A172 (cell line): ENCODE measurements around a stretch of chr10.

GRCh38 chr10:78427603-78427936, 393.9 kb downstream of the RPS24 start:
- RAMPAGE, long total RNA = no peak

- RAMPAGE, long total RNA = no peak
These were observed 324.7 kb upstream of the ZMIZ1 start for GRCh38 chr10:78743917-78744655.

DNA sequence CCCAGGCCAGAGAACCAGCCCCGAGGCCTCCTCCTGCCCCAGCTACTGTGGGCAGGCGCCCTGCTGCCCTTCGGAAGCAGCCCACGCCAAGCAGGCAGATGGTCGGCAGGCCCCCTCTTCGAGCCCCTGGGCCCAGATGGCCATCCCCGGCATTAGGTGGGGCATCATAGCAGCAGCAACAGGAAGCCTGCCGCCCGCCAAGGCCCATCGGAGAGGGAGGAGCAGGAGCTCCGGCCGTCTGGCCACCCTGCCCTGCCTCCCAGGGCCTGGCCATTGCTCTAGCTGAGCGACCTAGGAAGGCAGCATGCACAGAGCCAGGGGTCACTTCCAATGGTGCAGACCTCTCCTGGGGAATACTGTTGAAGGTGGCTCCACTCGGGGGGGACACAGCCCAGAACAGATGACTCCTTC, 105.0 kb upstream of the ZMIZ1 start:
- RAMPAGE, long total RNA = no peak

DNA sequence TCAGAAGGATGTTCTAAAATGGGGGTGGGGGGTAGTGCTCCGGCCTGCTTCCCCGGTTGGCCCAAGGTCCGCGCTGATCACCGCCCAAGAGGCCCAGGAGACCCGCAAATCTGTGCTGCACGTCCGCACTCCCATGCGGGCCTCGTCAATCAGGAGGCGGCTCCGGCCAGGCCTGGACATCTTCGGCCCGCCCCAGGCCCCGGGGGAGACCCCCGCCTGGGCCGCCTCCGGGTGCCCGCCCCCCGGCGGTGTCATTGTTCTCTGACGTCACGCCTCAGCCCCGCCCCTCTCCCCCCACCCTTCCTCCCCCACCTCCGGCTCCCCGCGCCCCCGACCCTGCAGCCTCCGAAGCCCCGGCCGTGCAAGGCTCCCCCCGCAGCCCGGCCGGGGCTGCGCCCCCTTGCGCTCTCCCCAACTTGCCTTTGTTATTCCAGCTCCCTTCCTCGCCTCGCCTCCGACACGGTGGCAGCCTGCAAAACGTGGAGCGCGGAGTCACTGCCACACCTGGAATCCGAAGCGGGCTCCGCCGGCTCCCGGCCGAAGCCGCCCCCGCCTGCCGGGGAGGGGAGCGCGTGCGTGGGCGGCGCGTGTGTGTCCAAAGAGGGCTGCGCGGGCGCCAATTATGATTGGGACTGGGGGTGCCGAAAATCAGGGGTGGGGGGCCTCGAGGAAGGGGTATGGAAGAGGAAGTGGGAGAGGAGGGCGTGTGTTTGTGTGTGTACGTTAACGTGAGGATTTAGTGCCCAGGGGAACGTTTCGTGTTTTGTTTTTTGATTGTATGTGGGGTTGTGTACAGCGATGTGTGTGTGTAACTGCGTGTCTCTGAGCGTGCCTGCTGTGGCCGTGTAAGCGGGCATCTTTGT, 1.6 kb upstream of the ZMIZ1 start:
- RAMPAGE, long total RNA = no peak

DNA sequence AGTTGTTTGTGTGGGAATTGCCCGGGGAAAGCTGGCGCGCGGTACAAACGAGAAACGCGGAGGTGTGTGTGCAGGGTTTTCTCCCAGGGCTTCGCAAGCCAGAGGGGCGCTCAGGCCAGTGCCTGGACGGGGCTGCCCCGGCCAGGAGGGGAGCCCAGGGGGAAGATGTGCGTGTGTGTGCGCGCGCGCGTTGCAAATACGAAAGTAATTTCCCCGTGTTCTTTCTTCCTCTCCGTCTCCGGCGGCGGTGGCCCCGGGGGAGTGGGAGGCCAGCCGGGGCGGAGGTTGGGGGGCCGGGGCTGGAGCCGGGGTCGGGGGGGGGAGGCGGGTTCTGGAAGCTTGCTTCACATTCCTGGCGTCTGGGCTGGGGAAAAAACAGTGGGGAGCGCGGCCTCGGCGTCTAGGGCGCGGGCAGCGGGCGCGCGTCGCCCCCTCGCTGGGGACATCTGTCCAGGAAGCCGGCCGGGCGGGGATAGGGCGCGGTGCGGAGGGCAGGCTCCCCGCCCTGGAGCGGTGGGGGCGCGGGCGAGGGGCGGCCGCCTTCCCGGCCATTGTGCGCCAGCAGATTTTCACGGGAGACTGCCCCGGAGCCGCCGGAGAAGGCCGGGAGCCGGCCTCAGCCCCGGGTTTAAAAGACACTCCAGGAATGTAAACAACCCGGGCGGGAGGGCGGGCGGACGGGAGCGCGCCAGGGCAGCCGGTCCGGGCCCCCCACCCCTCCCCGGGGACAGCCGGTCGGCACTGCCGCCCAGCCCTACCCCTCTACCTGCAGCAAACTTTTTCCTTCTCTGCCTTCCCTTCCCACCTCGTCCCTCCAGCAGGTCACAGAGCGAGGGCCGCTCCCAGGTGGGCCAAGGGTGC, 1.3 kb downstream of the ZMIZ1 start:
- RAMPAGE, long total RNA = no peak

GRCh38 chr10:79091339-79091854, 22.6 kb downstream of the ZMIZ1 start:
- RAMPAGE, long total RNA = no peak

DNA sequence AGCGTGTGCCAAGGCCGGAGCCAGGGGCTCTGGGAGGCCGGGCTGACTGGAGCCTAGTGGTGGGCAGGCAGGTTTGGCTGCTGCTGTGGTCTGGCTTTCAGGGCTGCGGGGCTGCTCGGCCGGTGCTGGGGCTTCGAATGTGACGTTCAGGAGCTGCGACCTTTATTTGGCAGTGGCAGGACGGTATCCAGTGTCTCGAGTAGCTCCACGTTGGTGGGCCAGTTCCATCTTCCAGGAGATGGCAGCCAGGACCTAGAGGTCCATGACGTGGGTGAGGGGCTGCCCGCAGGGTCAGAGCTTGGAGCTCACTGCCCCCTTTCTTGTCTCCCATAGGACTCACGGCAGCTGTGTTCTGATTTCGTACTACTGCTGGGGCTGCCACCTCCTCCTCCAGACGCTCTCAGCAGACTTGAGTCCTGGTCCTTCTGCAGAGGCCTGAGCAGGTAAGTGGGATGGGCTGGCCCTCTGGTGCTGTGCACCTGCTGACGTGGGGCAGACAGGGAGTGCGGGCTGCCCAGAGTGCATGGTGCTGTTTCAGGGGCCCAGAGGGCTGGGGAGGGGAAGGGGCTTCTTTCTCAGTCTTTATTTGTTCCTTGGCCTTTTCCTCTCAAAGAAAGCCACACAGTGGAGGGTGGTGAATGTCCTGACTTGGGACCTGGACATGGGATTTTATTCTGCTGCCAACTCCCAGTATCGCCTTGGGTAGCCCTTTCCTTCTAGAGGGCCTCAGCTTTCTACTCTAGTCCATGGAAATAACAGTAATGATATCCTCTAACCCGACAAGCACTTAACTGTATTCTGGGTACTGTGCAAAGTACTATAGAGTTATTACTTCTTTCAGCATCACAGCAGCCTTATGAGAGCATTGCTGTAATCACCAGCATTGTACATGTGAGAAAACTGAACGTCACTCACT, 50.1 kb downstream of the ZMIZ1 start:
- RAMPAGE, long total RNA = no peak

DNA sequence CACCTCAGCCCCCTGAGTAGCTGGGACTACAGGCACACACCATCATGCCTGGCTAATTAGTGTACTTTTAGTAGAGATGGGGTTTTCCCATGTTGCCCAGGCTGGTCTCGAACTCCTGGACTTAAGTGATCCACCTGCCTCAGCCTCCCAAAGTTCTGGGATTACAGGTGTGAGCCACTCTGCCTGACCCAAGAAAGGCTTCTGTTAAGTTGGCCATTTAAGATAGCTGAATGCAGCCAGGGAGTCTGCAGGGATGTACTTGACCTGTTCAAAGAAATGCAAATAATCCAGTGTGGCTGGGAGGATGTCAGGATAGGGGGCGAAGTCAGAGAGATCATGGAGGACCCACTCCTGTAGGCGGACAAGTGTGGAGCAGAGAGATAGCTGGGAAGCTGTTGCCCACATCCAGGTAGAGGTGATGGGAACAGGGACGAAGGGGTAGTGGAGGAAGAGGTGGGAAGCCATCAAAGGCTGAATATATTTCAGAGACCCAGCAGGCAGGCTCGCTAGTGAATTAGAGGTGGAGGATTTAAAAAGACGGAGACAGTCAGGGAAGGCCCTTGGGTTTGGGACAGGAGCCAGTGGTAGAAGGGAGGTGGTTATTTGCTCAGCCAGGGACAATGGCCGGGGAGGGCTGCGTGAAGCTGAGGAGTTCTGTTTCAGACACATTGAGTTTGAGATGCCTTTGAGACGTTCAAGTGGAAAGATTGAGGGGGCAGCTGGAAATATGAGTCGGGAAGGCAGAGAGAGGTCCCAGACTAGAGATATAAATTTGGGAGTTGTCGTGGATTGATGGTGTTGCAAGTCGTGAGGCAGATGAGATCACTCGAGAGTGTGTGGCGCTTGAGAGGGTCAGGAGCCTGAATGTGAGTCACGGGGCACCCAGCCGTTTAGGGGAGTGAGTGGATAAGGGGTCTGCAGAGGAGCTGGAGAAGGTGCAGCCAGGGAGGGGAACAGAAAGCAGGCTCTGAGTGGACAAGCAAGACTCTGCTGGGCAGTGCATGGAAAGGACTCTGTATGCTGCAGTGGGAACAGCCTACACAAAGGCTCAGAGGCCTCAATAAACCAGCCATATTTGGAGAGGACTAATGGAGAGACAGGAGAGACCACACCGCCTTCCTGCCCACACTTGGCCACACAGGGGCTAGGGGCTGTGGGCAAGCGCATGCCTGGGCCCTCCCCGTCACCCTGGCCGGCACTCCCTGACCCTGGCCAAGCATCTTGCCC, 73.2 kb downstream of the ZMIZ1 start:
- RAMPAGE, long total RNA = no peak

- RAMPAGE, long total RNA = no peak
These were observed 77.2 kb downstream of the ZMIZ1 start for GRCh38 chr10:79145894-79146469.

DNA sequence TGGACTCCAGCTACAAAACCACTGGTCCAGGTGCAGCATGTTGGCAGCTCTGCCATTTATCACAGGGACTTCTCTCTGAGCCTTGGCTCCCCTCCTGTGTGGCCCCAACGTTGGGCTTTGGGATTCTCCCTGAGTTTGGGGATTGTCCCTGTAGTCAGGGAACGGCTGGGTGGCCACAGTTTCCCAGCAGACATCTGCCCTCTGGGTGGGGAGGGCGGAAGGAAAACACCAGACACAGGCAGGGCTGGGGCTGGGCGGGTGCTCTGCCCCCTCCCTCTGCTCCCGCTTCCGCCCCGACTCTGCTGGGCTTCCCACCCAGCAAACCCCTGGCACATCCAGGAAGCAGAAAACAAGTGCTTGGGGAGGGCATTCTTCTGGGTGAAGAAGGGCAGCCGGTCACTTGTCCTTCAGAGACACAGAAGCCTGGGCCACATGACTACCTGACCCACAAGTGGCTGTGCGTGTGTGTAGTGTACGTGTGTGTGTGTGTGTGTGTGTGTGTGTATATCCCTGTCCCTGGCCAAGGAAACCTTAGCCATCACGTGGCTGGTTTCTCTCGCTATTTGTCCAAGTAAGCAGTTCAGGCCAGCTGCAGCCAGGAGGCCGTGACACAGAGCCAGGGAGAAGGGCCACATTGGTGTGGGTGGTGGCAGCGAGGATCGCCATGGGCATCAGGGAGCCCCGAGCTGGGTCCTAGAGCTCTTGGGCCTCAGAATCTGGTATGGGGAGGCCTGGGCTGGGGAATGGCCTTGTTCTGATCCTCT, 77.9 kb downstream of the ZMIZ1 start:
- RAMPAGE, long total RNA = no peak

- RAMPAGE, long total RNA = no peak
These were observed 79.8 kb downstream of the ZMIZ1 start for GRCh38 chr10:79148169-79149273.

- RAMPAGE, long total RNA = no peak
These were observed 119.3 kb downstream of the ZMIZ1 start for GRCh38 chr10:79187809-79188822.

DNA sequence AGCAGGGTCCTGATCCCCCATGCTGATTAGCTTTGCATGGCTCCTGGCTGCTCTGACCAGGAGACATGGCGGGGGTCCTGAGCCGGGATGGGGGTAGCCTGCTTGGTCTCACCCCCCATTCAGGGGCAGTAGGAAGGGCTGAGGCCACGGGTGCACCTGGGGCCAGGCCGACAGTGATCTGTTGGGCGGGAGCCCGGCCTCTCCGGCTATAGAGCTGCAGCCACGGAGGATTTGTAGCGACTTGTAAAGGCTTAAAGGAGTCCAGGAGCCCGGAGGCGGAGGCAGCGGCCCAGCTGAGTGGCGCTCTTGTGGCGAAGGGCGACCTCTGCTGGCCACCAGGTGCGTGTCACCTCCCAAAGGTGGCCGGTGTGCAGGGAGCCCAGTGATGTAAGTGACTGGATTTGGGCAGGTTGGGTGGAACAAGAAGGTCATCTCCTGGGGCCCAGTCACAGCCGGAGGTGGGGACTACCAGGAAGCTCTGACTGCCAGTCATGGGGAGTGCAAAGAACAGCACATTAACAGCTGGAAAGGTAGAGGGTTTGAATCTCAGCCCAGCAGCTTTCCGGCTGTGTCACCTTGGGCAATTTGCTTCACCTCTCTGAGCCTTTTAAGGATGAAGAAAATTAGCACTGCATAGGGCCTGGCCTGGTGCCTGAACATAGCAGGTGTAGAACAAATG, 126.7 kb downstream of the ZMIZ1 start:
- RAMPAGE, long total RNA = no peak

- RAMPAGE, long total RNA = no peak
These were observed 128.4 kb downstream of the ZMIZ1 start for GRCh38 chr10:79196930-79197872.

GRCh38 chr10:79218427-79219095, 128.7 kb upstream of the PPIF start:
- RAMPAGE, long total RNA = no peak

DNA sequence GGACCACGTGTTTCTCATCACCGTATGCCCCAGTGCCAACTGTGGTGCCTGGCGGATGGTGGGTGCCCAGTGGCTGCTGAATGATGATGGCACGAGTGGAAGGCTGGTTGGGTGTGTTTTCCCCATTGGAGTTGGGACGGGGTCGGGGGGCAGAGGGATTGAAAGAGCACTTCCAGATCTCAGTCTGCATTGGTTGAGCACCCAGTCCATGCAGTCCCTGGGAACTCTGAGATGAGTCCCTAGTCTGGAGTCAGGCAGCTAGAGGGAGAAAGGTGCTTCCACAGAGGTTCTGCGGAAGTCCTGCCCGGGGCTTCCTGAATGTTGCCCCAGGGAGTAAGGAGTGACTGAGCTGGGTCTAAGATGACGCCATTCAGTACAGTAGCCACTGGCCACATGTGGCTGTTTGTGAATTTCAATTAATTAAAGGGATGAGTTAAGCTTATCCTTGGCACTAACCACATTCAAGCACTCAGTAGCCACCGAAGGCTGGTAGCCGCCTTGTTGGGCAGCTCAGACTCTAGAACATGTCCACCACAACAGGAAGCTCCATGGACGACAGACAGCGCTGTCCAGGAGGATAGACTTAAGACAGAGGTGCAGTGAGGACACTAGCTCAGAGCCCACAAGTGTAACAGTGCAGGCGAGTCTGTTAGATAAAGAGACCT, 101.8 kb upstream of the PPIF start:
- RAMPAGE, long total RNA = no peak

DNA sequence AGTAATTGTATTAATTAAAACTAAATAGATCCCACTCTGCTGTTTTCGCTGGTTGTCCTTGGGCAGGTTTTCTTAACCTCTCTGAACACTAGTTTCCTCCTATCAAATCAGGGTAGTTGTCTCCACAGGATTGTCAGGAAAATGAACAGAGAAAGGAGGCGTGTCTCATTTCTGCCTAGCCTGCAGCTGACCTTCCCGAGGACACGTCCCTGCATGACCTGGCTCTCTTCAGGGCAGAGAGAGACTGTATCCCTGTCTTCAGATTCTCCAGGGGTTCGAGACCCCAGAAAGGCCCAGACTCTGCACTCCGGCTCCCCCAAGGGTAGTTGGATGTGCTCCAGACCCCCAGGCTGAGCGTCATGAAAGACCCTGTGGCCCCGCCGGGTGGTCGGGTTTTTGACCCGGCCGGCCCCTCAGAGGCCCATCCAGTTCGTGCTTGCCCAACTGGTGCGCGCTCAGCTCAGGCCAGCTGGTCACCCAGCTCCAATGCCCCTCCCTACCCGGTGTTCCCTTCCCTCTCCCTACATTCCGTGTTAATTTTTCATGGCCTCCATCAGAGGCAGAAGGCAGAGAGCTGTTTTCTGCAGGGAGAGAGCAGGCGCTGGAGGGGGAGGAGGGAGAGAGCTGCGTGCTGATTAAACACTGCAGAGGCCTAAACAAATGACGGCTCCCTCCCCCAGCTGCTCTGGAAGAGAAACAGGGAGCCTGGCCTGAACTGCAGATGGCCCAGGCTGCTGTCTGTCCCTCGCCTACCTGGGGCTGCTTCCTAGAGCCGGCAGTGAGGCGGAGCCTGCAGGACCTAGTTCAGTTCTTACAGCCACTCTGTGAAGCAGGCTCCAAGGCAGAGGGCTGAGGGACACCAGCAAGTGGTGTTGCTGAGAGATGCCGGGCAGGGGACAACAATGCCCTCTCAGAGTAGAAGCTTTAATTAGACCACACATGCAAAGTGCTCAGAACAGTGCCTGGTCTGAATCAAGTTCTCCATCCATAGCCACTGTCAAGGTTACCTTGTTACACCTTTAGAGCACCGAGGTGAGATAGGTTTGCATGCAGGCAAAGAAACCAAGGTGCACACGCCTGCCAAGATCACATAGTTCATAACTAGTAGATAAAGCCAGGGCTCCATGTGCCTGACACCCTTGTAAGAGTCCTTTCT, 86.1 kb upstream of the PPIF start:
- RAMPAGE, long total RNA = no peak

- RAMPAGE, long total RNA = no peak
These were observed 7.0 kb downstream of the PPIF start for GRCh38 chr10:79353993-79354944.

- RAMPAGE, long total RNA = no peak
These were observed 9.0 kb downstream of the PPIF start for GRCh38 chr10:79355974-79356914.

- RAMPAGE, long total RNA = no peak
These were observed 34.5 kb downstream of the PPIF start for GRCh38 chr10:79381622-79382308.